Progenitor cell of endocrine pancreas (in vitro differentiated cells): ENCODE measurements around the gene NUP214.

- PRO-cap = no peak
These were observed 19.5 kb downstream of the NCS1 start for GRCh38 chr9:130191649-130192217.

DNA sequence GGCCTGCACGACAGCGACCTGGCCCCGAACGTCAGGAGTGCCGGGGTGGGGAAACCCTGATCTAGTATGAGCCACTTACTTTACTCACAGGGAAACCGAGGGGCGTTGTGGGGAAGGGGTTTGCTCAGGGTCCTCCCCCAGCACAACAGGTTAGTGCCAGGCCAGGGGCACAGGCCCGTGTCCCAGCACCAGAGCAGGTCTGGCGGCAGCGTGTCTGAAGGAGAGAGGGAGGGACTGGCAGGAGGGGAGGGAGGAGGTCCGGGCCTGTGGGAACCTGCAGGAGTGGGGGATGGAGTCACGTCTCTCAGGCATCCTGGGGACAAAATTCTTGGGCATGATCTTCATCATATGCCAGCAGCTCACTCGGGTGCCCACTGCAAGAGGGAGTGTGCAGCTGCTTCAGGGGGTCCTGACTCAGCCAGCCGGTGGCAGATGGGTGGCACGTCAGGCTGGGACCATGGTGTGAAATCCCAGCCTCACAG is 40.3 kb downstream of the NCS1 start:
- PRO-cap = no peak

GRCh38 chr9:130319156-130319919 is 53.8 kb downstream of the HMCN2 start:
- PRO-cap = no peak

GRCh38 chr9:130394647-130395407 is 49.9 kb upstream of the ASS1 start:
- PRO-cap = no peak

- PRO-cap = no peak
These were observed 30.8 kb upstream of the ASS1 start for GRCh38 chr9:130414063-130414247.

- PRO-cap = no peak
These were observed 30.6 kb upstream of the ASS1 start for GRCh38 chr9:130414248-130414560.

- PRO-cap = no peak
These were observed 17.9 kb upstream of the ASS1 start for GRCh38 chr9:130426634-130427504.

DNA sequence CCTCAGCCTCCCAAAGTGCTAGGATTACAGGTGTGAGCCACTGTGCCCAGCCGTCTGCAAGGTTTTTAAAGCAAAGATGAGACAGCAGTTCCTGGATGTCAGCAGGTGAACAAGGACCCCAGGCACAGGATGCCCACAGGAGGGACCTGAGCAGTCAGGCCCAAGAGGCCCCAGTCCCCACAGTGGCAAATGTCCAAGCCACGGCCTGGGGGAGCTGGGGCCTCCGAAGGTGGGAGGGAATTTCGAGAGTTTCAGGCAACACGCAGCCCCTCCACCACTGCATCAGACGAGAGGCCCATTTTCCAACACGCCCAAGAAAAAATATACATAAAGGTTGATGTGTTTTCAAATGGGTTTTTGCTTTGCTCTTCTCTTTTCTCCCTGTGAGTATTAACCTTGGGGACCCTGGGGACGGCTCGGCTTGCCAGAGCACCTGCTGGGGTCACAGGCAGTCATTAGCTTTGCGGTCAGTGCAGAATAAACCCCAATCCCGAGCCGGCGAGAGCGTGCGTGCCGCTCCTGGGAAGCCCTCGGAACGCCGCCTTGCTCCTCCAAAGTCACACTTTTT is 31.3 kb downstream of the ASS1 start:
- PRO-cap = no peak

GRCh38 chr9:130690222-130690625 is 3.4 kb upstream of the EXOSC2 start:
- PRO-cap = no peak

DNA sequence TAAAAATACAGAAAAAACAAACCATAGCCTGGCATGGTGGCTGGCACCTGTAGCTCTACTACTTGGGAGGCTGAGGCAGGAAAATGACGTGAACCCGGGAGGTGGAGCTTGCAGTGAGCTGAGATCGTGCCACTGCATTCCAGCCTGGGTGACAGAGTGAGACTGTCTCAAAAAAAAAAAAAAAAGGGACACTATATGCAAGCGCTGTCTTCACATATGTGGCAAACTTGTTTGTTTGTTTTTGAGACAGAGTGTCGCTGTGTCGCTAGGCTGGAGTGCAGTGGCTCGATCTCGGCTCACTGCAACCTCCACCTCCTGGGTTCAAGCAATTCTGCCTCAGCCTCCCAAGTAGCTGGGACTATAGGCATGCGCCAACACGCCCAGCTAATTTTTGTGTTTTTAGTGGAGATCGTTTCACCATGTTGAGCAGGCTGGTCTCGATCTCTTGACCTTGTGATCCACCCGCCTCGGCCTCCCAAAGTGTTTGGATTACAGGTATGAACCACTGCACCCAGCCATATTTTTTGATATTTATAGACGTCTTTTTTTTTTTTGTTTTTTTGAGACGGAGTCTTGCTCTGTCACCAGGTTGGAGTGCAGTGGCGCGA is 11.9 kb downstream of the EXOSC2 start:
- PRO-cap = no peak

DNA sequence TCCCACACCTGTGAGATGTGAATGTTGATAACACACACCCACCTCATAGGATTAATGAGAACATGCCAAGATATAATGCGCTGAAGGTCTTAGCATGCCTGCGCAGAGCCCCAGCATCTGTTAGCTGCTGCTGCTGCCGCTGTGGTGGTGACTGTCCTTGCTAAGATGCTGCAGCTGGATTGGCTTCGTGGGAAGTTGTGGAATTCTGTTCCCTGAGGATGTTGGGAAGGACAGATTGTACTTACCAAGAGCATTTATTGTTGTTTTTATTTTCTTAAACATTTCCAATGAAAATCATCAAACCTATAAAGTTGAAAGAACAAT is 52.5 kb upstream of the ABL1 start:
- PRO-cap = no peak

DNA sequence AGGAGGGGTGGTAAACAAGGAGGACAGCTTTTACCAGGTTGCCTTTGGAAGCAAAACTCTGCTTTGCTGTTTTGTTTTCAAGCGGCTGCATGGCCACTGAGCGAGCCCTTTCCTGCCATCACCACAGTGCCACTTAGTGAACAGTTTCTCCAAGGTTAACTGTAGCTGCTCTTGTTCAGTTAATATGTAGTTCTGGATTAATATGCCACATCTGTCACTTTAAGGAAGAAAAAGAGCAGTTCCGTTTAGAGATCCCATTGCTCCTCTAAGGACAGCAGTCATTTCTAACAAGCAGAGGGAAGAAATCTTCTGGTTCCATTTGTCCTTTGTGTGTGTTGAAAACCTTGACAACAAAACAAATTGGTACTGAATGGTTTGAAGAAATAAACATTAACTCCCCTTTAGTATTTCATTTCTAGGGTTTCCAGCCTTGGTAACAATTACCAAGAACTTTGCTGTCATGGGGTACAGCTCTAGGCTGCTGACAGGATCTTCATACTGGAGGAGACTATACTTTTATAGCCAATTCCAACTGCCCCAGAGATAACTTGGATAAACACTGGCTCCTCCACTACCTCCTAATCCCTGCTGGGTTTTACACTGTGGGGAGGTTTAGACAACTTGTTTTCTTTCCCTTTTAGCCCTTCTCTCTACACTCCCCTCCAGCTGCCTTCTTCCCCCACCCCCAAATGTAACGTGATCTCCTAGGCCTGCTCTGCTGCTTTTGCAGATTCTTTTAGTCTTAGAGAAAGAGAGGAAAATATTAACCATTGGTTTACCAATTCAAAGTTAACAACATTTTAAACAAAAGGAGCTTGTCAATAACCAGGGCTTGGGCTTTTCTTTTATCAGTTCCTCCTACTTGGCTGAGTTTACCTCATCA is 10.2 kb upstream of the ABL1 start:
- PRO-cap = unidirectional peak, minus-strand start at position 599 of the sequence

GRCh38 chr9:130846154-130847132 is 11.4 kb downstream of the ABL1 start:
- PRO-cap = no peak

DNA sequence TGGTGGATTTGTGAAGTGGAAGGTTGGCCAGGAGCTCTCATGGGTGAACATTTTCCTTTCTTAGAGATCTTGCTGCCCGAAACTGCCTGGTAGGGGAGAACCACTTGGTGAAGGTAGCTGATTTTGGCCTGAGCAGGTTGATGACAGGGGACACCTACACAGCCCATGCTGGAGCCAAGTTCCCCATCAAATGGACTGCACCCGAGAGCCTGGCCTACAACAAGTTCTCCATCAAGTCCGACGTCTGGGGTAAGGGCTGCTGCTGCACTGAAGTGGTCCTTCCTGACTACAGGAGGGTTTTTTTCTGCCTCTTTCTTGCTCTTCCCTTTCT is 21.8 kb downstream of the QRFP start:
- PRO-cap = no peak

DNA sequence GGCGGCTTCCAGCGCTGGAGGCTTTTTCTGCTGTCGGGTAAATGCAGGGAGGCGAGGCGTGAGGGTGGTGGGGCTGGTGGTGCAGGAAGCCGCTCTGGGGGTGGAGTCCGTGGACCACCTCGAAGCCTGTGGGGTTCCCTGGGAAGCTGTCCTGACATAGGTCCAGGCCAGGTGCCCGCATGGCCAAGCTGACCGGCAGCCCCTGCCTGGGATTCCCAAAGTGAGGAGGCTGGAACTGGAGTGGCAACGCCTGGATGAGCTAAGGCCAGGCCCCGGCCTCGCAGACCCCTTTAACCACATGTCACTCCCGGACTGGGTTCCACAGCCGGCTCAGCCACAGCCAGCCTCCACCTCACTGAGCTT is 1.3 kb upstream of the QRFP start:
- PRO-cap = no peak

GRCh38 chr9:131076274-131076962 is 19.9 kb upstream of the AIF1L start:
- PRO-cap = no peak

DNA sequence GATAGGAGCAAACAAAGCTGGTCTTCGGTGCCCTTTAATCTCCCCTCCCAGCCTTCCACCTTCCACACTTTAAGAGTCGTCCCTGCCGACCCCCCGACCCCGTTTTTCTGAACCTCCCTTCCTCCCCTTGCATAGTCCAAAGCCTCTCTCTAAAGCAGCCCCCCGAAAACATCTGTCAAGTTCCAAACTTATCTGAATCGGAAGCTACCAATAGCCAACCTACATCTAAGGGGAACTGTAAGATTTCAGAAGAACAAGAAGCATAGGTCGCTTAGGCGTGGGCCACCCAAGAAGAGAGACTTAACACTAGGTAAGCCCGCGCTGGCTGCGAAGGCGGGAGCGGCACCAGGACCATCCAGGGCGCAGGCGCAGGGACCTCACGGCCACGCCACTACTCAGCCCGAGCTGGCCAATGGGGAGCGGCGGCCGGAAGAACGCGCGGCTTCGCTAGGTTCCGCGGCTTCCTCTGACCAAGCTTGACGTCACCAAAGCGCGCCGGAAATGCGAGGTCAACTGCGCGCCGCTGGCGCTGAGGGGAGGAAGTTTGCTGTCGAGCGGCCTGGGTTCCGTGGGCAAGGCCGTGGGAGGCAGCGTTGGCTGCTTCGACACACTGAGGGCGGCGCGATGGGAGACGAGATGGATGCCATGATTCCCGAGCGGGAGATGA is at the start of gene NUP214:
NUP214 (plus strand) TSS at position 506 of the 667 bp plus-strand sequence.
- PRO-cap = bidirectional peak, plus-strand start at position 516 of the sequence, minus-strand start at position 301 of the sequence

GRCh38 chr9:131138337-131139563 is 13.4 kb downstream of the NUP214 start:
- PRO-cap = no peak

- PRO-cap = no peak
These were observed 64.5 kb downstream of the NUP214 start for GRCh38 chr9:131189763-131190366.

DNA sequence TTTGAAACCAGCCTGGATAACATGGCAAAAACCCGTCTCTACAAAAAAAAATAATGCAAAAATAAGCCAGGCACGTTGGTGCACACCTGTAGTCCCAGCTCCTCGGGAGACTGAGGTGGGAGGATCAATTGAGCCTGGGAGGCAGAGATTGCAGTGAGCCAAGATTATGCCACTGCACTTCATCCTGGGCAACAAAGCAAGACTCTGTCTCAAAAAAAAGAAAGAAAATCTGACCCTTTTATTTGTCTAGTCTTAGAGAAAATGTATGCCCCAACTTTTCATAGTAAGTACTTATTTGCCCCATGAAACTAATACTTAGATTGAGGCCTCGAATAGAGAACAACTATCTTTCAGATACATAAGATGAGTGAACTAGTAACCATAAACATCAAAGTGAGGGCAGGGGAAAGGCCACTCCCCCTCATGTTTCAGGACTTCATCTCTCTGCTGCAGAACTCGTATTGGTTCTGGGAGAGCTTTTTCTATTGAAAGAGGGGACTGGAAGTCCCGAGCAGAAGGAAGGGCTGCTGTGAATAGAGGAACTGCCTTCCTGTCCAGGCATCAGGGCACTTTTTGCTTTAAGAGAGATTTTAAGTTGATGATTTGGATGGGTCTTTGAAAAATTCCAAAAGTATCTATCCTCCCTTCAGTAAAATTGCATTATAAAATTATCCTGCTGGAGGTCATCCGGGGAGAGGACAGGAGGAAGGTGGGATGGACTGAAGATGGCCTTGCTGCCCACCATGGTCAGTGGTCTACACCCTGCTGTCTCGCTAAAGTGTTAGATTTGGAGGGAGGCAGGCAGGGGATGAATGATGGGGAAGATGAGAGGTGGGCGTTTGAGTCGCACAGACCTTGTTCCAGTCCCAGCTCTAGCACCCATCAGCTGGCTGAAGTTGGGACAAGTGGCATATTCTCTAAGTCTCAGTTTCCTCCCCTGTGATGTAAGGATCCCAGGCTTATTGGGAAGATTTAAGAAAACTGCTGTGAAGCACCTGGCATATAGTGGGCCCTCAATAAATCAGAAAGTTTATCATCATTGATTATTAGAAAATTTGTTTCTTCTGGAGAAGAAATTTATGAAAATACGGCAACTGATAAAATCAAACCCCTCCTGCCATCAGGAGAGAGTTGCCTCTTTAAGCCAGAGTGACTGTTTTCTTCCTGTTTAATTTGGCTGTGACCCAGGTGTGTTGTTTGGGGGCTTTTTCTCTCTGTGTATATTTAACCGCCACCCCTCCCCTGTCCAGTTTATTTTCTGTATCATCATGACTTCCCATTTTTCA is 50.7 kb downstream of the FAM78A start:
- PRO-cap = no peak